LHCN-M2 (cell line): ENCODE measurements around a stretch of chr16.

GRCh38 chr16:14406092-14406508 is 224.0 kb downstream of the PARN start:
- RAMPAGE, long total RNA: no peak

- RAMPAGE, long total RNA: no peak
Measured at GRCh38 chr16:14609819-14610297, 20.2 kb downstream of the PARN start.

- RAMPAGE, long total RNA: no peak
Measured at GRCh38 chr16:14633162-14633646, 453 bp downstream of the BFAR start.

DNA sequence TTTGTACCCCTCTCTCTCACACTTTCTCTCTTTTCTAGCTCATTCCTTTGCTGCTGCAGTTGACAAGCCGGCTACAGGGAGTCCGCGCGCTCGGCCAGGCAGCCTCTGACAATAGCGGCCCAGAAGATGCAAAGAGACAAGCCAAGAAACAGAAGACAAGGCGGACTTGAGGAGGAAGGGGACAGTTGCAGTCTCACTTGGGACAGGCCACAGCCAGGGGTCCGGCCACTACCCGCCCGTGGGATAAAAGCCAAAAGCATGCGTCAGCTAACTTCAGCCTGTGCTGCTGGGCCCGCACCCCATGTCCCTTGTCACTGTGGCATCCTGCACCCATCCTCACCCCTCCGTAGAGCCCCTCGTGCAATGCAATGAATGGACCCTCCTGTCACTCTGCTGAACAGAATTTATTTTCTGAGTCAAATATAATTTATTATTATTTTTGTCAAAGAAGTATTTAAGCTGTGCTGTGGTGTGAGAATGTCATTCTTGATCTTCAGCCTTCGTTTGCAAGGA is 41.7 kb upstream of the NPIPA1 start:
- RAMPAGE, long total RNA: no peak

DNA sequence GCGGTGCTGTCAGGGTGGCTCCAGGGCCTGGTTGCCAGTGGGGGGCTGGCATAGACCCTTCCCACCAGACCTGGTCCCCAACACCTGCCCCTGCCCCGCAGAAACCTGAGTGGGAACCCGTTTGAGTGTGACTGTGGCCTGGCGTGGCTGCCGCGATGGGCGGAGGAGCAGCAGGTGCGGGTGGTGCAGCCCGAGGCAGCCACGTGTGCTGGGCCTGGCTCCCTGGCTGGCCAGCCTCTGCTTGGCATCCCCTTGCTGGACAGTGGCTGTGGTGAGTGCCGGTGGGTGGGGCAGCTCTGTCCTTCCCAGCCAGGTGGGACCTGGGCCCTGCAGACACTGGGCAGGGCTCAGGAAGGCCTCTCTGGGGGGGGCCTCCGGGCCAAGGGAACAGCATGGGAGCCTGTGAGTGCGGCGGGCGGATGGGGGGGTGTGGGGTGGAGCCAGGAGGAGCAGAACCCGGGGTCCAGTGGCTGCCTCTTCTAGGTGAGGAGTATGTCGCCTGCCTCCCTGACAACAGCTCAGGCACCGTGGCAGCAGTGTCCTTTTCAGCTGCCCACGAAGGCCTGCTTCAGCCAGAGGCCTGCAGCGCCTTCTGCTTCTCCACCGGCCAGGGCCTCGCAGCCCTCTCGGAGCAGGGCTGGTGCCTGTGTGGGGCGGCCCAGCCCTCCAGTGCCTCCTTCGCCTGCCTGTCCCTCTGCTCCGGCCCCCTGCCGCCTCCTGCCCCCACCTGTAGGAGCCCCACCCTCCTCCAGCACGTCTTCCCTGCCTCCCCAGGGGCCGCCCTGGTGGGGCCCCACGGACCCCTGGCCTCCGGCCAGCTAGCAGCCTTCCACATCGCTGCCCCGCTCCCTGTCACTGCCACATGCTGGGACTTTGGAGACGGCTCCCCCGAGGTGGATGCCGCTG is 19.0 kb upstream of the NPIPA1 start:
- RAMPAGE, long total RNA: no peak

GRCh38 chr16:15025831-15027003 is 29.7 kb downstream of the NTAN1 start:
- RAMPAGE, long total RNA: no peak

GRCh38 chr16:15397278-15397734 is 1.8 kb downstream of the MPV17L start:
- RAMPAGE, long total RNA: no peak

DNA sequence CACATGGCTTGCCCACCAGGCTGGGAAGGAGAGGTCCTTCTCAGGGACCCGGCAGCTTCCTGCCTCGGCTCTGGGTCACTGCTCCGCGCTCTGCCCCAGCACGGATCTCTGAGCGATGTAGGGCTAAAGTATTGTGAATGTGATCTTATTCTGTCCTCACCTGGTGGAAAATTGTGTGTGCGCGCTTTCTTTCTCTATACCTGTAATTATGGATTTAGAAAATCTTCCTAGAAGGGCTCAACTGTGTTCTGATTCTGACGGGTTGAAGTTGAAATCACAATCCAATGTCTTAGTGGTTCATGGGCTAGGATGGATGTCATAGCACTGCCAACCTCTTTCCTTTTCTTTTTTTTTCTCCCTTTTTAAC is 1.2 kb downstream of the BMERB1 start:
- RAMPAGE, long total RNA: no peak

GRCh38 chr16:15494173-15494601 is 59.8 kb downstream of the BMERB1 start:
- RAMPAGE, long total RNA: no peak

DNA sequence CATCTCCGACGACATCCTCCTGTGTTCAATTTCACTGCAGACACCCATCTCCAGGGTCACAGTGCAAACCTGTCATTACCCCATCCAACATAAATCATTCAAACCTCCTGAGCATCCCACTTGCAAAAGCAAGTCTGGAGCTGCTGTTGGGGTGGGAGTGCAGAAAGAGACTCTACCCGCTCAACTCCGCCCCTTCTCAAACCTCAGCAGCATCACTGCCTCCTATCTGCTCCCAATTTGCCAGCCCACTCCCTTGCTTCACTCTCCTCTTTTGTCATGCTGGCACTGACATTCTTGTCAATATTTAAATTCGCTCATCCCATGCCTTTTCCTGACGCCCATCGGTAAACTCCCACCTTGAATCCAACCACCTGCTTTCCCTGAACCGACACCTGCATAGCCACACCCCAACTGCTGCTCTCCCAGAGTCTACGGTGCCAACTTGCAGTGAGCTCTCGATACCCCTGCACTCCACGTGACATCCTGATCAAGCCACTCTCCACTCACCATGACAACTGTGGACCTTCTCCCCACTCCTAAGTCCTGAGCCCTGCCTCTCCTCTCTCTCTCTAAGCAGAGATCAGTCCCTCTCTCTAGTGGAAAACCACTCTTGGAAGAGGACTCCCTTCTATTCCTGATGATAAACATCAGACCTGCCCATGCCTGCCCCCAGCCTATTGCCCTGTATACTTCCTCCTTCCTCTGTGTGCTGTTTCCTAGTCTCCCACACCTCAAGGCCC is 36.8 kb downstream of the MARF1 start:
- RAMPAGE, long total RNA: no peak

GRCh38 chr16:15636380-15637009 is 6.5 kb downstream of the MARF1 start:
- RAMPAGE, long total RNA: no peak

- RAMPAGE, long total RNA: no peak
Measured at GRCh38 chr16:15650729-15651447, 843 bp downstream of the NDE1 start.

DNA sequence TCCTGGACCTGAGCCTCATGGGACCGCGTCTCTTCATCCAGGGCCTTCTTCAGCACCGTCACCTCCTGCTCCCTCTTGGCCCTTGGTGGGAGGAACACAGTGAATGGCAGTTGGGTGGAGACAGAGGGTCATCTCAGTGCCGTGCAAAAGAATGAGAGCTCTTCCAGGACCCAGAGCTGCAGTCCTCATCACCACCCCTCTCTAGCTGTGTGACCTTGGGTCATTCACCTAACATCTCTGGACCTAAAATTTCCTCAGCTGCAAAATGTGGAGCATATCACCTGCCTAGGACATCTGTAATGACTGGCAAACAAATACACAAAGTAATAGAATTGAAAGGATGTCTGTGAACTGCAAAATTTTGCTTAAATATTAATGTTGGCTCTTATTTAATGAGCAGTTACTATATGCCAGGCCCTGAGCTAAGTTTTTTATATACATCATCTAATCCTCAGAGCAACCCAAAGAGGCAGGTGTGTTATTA is 82.6 kb downstream of the NDE1 start:
- RAMPAGE, long total RNA: no peak

DNA sequence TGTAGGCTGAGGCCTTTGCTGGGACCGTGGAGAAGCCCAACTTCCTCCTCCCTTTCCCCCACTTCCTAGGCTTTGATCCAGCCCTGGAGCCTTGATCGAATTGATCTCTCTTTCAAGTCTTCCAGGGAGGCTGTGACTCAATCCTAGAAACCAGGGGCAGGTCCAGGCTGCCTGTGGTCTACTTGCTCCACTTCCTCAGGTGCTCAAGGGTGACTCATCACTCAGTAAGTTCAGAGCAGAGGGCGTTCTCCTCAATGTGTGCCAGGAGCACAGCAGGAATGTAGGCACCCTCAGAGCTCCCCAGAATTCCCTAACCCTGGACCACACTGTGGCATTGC is 11.2 kb upstream of the CEP20 start:
- RAMPAGE, long total RNA: no peak

DNA sequence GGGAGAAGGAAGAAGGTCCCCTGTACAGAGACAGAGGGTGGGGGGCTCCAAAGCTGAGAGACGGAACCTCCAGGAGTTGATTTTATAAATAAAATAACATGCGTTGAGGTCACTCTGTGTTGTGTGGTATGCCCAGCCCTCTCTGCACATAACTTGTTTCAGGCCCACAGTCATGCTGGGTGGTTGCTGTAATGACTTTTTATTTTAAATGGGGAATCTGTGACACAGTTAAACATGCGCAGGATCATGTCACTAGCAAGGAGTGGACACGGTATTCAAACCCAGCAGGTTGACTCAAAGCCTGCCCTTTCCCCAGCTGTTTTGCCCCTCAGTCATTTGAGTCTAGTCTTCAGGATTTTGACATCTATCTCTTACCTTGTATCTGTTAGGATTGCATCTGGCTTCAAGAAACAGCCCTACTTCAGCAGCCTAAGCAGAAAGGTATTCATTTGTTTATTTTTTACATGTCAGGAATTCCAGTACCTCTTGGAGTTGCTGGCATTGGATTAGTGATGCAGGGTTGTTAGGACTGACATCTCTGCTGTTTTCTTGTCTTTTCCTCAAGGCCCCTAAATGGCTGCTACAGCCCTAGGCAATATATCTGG is 22.6 kb downstream of the ABCC1 start:
- RAMPAGE, long total RNA: no peak

GRCh38 chr16:16048060-16048432 is 98.6 kb downstream of the ABCC1 start:
- RAMPAGE, long total RNA: no peak

GRCh38 chr16:16124487-16125138 is 98.7 kb downstream of the ABCC6 start:
- RAMPAGE, long total RNA: no peak

- RAMPAGE, long total RNA: no peak
Measured at GRCh38 chr16:17125545-17125987, 345.2 kb downstream of the XYLT1 start.

- RAMPAGE, long total RNA: no peak
Measured at GRCh38 chr16:17258907-17259663, 211.7 kb downstream of the XYLT1 start.

GRCh38 chr16:17343026-17343513 is 127.7 kb downstream of the XYLT1 start:
- RAMPAGE, long total RNA: no peak